Esophagus squamous epithelium (tissue), 4 donors: ENCODE measurements around the gene MMP24.

GRCh38 chr20:33694254-33695047 is 8.3 kb upstream of the E2F1 start:
- PRO-cap: no peak
- RAMPAGE, long total RNA, 4 experiments: no peak in any of the 4 experiments

- PRO-cap: no peak
- RAMPAGE, long total RNA, 4 experiments: no peak in any of the 4 experiments
These were observed 16.8 kb upstream of the E2F1 start for GRCh38 chr20:33702967-33703341.

DNA sequence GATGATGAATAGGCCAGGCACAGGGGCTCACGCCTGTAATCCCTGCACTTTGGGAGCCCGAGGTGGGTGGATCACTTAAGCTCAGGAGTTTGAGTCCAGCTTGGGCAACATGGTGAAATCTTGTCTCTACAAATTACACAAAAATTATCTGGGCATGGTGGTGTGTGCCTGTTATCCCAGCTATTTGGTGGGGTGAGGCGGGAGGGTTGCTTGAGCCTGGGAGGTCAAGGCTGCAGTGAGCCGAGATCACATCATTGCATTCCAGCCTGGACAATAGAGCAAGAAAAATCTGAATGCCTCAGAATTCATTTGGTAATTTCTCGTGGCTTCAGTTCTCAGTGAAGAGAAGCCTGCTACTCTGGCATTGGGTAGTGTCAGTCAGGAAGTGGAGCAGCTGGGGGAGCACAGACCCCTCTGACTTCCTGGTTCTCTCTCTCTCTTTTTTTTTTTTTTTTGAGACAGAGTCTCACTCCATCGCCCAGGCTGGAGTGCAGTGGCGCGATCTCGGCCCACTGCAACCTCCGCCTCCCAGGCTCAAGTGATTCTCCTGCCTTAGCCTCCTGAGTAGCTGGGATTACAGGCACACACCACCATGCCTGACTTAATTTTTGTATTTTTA is 24.2 kb downstream of the ZNF341 start:
- PRO-cap: no peak
- RAMPAGE, long total RNA, 4 experiments: no peak in any of the 4 experiments

DNA sequence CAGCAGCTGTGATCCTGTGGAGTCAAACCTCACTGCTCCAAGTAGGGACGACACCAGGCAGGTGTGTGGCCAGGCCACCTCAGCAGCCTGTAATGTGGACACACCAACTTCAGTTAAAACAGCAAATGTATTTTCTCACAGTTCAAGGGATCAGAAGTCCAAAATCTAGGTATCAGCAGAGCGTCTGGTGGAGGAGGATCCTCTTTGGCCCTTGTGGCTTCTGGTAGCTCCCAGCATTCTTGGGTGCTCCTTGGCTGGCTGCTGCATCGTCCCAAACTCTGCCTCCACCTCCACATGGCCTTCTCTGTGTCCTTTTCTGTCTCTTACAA is 47.1 kb downstream of the CHMP4B start:
- PRO-cap: no peak
- RAMPAGE, long total RNA, 4 experiments: no peak in any of the 4 experiments

GRCh38 chr20:34040128-34040614 is 46.5 kb downstream of the RALY start:
- PRO-cap: no peak
- RAMPAGE, long total RNA, 4 experiments: no peak in any of the 4 experiments

GRCh38 chr20:34082140-34082651 is 29.8 kb downstream of the EIF2S2 start:
- PRO-cap: no peak
- RAMPAGE, long total RNA, 4 experiments: no peak in any of the 4 experiments

DNA sequence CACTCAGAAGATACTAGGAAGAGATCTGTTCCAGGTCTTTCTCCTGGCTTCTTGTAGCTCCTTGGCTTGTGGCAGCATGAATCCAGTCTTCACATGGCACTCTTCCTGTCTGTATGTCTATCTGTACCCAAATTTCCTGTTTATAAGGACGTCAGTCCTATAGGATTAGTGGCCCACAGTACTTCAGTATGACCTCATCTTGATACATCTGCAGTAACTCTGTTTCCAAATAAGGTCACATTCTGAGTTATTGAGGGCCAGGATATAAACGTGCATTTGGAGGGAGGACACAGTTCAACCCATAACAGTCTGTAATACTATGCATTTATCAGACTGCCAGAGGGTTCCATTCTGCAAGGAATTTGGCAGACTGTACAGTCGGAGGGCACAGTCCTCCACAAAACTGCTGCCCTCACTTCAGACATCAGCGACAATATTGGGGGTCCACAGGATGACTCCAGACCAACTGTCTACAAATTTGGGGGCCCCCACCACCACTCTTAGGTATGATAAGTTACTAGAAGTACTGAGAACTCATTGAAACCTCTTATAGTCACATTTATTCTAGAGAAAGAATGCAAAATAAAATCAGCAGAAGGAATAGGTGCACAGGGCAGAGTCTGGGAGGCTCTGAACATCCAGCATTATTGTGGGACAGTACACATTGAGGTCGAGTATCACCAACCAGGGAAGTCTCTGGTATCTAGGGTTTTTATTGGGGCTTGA is 57.4 kb upstream of the DYNLRB1 start:
- PRO-cap: no peak
- RAMPAGE, long total RNA, 4 experiments: no peak in any of the 4 experiments

- PRO-cap: bidirectional peak, plus-strand start at chr20:34824635, minus-strand start at chr20:34824502
- RAMPAGE, long total RNA, 4 experiments: no peak in any of the 4 experiments
These were observed 1.3 kb downstream of the NCOA6 start for GRCh38 chr20:34824125-34824561.

DNA sequence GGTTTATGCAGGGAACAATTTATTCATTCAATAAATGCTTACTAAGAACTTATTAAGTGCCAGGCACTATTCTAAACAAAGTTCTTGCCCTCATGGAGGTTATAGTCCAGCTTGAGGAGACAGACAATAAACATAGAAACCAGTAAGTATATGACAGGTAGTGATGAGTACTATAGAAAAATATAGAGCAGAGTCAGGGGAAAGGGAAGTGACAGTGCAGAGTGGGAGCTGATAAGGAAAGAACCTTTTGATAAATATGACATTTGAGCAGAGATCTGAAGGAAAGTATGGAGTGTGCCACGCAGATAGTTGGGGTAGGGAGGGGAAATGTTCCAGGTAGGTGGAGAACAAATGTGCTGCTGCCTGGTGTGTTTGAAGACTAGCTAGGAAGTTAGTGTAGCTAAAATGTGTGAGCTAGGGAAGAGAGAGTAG is 12.1 kb downstream of the ACSS2 start:
- PRO-cap: no peak
- RAMPAGE, long total RNA, 4 experiments: no peak in any of the 4 experiments

- PRO-cap: no peak
- RAMPAGE, long total RNA, 4 experiments: no peak in any of the 4 experiments
These were observed 38.7 kb downstream of the GSS start for GRCh38 chr20:34916825-34917294.

DNA sequence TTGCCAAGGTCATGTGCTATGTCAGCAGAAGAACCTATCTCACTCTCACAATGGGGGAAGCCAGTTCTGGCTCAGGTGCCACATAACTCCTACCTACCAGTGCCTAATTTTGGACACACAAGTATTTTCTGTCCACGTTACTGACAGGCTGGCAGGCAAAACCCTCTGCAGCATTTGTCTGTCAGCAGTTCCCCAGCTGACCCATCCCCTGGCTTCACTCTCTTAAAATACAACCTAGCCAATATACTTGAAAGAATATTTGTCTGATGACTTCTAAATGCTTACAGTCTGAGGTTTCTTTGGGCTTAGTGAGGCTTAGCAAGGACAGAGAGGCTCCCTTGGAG is 15.5 kb downstream of the GSS start:
- PRO-cap: no peak
- RAMPAGE, long total RNA, 4 experiments: no peak in any of the 4 experiments

- PRO-cap: no peak
- RAMPAGE, long total RNA, 4 experiments: no peak in any of the 4 experiments
These were observed 13.0 kb downstream of the MYH7B start for GRCh38 chr20:34968654-34969175.

DNA sequence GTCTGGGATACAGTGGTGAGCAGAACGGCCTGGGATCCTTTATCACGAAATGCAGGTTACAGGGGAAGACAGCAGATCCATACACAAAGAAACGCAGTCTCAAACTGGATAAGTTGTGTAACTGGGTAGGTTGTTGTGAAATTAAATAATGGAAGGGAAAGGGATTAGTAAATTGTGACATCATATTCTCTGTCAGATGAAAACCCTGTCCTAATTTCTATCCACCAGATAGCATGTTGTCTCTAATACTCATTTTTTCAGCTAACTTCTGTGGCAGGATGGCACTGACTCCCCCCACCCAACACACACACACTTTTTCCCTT is 682 bp upstream of the TRPC4AP start:
- PRO-cap: unidirectional peak, minus-strand start at position 106 of the sequence
- RAMPAGE, long total RNA, 4 experiments: no peak in any of the 4 experiments

DNA sequence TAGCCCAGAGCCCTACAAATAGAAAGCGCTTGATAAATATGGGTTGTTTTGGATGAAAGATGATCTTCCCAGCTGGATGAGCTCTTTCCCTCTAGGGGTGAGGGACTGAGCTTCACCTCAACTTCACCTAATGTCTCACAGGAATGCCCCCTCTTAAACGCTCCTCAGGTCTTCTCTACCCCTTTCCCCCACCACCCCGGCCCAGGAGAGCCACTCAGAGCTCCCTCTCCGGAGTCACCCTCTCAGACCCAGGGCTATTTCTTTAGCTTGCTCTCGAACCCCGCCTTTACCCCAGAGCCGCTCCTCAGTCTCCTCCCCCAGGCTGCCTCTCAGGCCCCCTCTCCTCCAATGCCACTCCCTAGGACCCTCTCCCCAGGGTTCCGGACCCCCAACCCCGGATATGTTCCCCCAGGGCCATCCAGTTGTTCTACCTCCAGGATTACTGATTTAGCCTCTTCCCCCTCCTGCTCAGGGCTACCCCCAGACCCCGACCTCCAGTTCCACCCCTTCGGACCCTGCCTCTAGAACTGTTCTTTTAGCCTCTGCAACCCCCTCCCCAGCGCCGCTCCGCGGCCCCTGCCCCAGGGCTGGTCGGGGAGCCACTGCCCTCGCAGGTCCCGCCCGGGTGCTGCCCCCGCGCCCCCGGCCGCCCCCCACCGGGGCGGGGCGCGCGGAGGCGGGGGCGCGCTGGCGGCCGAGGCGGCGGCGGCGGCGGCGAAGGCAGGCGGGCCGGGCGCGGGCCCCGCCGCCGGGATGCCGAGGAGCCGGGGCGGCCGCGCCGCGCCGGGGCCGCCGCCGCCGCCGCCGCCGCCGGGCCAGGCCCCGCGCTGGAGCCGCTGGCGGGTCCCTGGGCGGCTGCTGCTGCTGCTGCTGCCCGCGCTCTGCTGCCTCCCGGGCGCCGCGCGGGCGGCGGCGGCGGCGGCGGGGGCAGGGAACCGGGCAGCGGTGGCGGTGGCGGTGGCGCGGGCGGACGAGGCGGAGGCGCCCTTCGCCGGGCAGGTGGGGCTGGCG is at the start of gene MMP24:
Gene MMP24, plus strand, starts transcription at position 705 of the 1,011 bp plus-strand sequence.
- PRO-cap: no peak
- RAMPAGE, long total RNA, 4 experiments: no peak in any of the 4 experiments

DNA sequence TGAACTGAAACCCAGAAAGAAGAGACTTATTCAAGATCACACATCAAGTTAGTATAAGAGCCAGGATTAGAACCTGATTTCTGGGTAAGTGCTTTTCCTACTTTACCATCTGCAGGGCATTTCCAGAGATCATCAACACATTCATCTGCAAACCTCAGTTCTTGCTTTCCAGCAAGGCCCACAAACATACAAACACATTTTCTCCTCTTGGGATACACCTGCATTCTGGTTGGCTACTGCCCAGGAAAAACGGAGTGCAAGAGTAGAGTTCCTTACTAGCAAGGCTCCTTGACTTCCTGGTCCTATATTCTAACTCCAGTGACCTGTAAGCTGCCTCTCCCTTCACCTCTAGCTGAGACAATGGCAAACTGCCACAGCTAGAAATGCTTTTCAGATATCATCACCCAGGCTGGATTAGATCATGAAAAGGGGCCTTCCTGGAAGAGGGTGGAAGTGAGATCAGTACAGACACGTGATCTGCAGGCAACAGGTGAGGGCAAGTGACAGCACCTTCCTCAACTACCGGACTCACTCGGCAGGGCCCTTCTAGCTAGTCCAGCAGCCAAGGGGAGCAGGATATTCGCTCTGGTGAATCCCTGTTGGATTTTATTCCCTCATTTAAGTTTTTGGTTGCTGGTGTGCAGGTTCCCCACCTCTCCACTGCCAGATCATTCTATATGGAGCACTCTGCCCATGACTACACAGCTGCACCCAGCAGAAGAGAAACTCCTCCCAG is 26.2 kb upstream of the FAM83C start:
- PRO-cap: bidirectional peak, plus-strand start at position 526 of the sequence, minus-strand start at position 362 of the sequence
- RAMPAGE, long total RNA, 4 experiments: no peak in any of the 4 experiments

- PRO-cap: bidirectional peak, plus-strand start at chr20:35601266, minus-strand start at chr20:35601152
- RAMPAGE, long total RNA, 4 experiments: no peak in any of the 4 experiments
These were observed 14.6 kb upstream of the SPAG4 start for GRCh38 chr20:35601008-35601362.

GRCh38 chr20:35606978-35607797 is 8.4 kb upstream of the SPAG4 start:
- PRO-cap: bidirectional peak, plus-strand start at chr20:35607294, minus-strand start at chr20:35607119; unidirectional peak, minus-strand start at chr20:35607509
- RAMPAGE, long total RNA, 4 experiments: no peak in any of the 4 experiments

DNA sequence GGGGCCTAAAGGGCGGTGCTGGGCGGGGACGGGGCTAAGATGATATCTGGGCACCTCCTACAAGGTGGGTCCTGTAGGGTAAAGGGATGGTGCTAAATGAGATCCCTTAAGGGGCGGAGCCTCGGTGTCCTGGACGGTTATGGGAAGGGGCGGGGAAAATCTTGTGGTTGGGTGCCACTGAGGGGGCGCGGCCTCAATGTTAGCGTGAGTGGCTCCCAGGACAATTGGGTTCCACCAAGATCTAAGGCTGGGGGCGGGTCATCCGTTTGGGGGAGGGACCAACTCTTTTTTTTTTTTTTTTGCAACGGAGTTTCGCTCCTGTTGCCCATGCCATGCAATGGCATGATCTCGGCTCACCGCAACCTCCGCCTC is 706 bp downstream of the SPAG4 start:
- PRO-cap: no peak
- RAMPAGE, long total RNA, 4 experiments: no peak in any of the 4 experiments

DNA sequence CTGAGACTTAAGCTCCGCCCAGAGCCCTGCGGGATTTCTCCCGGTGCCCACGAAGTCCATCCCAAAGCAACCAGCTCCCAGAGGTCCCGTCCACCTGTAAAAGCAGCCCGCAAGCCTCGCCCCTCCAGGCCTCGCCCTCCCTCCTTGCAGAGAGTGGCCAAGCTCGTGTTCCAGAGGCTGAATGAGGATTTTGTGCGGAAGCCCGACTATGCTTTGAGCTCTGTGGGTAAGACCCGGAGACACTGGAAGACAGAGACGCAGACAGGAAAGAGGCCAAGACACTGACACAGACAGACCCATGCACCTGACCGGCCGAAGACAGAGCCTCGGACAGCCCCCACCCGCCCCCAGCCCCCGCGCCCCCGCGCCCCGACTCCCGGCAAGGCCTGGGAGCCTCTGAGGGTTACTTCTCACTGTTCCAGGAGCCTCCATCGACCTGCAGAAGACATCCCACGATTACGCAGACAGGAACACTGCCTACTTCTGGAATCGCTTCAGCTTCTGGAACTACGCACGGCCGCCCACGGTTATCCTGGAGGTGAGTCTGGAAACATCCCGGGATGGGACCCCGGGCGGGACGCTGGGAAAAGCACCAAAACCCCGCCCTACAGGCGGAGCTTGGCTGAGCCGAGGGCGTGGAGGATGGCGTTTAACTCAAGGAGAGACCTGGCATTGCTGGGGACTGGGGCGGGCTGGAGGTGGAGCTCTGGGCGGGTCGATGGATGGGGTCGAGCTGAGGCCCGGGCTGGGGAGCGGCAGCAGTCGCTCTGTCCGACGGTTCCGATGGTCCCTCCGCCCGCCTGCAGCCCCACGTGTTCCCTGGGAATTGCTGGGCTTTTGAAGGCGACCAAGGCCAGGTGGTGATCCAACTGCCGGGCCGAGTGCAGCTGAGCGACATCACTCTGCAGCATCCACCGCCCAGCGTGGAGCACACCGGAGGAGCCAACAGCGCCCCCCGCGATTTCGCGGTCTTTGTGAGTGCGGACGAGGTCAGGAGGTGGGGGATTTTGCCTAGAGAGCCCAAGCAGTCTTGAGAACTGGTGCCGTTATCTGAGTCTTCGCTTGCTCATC is 3.5 kb downstream of the SPAG4 start:
- PRO-cap: bidirectional peak, plus-strand start at position 267 of the sequence, minus-strand start at position 183 of the sequence; bidirectional peak, plus-strand start at position 672 of the sequence, minus-strand start at position 546 of the sequence
- RAMPAGE, long total RNA, 4 experiments: no peak in any of the 4 experiments

- PRO-cap: bidirectional peak, plus-strand start at chr20:35663892, minus-strand start at chr20:35663807; bidirectional peak, plus-strand start at chr20:35664263, minus-strand start at chr20:35664231
- RAMPAGE, long total RNA, 4 experiments: no peak in any of the 4 experiments
These were observed 1.0 kb downstream of the CPNE1 start for GRCh38 chr20:35663415-35664381.